GM12878 (cell line): Measurements from ENCODE around the genes RND3 and NEB.

DNA sequence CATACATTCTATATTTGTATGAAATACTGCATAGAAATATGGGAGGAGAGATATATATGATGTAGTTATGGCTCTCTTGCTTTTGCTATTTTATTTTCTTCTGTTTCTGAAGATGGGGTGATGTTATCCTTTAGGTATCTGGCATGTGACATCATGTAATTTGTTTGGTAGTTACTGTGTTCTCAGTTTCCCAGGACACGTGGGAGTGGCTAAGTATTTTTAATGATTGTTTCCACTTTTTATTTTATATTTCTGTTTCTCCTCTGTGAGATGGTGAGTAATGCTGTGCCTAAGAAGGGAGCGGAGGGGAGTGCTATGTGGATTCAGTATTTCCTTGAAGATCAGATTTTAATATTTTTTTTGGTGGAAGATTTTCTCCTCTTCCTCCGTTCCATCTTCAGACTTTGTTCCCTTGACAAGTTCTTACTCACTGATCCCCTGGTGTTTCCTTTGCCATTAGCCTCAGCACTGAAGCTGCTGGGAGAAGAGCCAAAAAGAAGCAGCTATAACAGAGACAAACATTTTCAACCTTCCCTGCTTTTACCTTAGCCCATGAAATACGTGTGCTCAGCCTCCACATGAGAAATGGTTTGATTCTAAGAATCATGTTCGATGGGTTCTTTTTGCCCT lies 180.0 kb upstream of the MMADHC start:
- RAMPAGE, long total RNA: no peak
- RRBS, 2 experiments: no CpG with 5 or more reads among the region's 5 CpGs
CAGE:
- cytosol, long polyA minus RNA: no peak
- cytosol, long polyA plus RNA: no peak
- long polyA plus RNA: no peak
- nucleolus, long total RNA: no peak
- nucleus, long polyA plus RNA: no peak
- nucleus, long total RNA: no peak

GRCh38 chr2:150166075-150166849 lies 321.2 kb downstream of the RND3 start:
- RAMPAGE, long total RNA: no peak
- RRBS, 2 experiments: no CpG with 5 or more reads among the region's 5 CpGs
CAGE:
- cytosol, long polyA minus RNA: no peak
- cytosol, long polyA plus RNA: no peak
- long polyA plus RNA: no peak
- nucleolus, long total RNA: no peak
- nucleus, long polyA plus RNA: no peak
- nucleus, long total RNA: no peak

DNA sequence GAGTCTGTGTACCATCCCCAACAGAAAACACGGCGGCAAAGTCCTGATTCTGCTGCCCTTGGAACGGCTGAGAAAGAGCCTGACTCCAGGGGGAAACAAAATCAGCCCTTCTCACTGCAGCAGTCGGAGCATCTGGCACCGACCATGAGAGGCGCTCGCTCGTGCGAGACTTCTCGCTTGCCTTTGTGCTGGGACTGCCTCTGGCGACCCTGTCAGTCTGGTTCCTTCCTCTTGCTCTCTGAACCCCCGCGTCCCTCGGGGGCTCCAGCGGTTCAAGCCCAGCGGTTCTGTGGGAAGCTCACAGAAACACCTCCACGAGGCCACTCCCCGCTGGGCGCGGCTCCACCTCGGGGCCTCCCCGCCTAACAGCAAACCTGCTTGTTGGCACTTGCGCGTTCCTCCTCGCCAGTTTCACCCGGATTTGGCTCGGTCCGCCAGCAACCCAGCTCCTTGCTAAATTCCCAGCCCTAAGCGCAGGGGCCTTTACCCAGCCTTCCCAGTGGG lies 2.3 kb downstream of the RND3 start:
- RAMPAGE, long total RNA: no peak
- RRBS, 2 experiments: no CpG with 5 or more reads among the region's 29 CpGs
CAGE:
- cytosol, long polyA minus RNA: no peak
- cytosol, long polyA plus RNA: no peak
- long polyA plus RNA: no peak
- nucleolus, long total RNA: no peak
- nucleus, long polyA plus RNA: no peak
- nucleus, long total RNA: no peak

GRCh38 chr2:150485621-150485840 lies 1.9 kb downstream of the RND3 start:
- RAMPAGE, long total RNA: no peak
- RRBS, 2 experiments: 3 to 34% methylated on average over 5 of the region's 13 CpGs
CAGE:
- cytosol, long polyA minus RNA: no peak
- cytosol, long polyA plus RNA: no peak
- long polyA plus RNA: no peak
- nucleolus, long total RNA: no peak
- nucleus, long polyA plus RNA: no peak
- nucleus, long total RNA: no peak

- RAMPAGE, long total RNA: no peak
- RRBS, 2 experiments: no CpG with 5 or more reads among the region's 41 CpGs
CAGE:
- cytosol, long polyA minus RNA: no peak
- cytosol, long polyA plus RNA: no peak
- long polyA plus RNA: no peak
- nucleolus, long total RNA: no peak
- nucleus, long polyA plus RNA: no peak
- nucleus, long total RNA: no peak
Measured at GRCh38 chr2:150486918-150488032, at the start of gene RND3. Gene RND3, minus strand, starts transcription at chr2:150487667.

DNA sequence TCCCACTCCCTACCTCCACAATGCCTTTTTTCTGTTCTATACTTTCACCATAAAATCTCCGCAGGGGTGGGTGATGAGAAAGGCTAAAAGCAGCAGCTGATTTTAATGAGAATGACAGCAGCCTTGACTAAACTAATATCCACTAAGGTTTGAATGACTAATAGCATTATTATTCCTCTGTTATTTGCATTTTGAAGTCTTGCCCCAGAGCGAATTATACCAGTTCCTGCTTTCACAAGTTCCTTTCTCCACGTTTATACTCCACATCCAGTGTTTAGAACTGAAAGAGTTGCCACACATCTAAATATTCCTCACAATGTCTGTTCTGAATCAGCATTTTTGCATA lies 41.9 kb upstream of the RND3 start:
- RAMPAGE, long total RNA: no peak
- RRBS, 2 experiments: no CpG with 5 or more reads among the region's 3 CpGs
CAGE:
- cytosol, long polyA minus RNA: no peak
- cytosol, long polyA plus RNA: no peak
- long polyA plus RNA: no peak
- nucleolus, long total RNA: no peak
- nucleus, long polyA plus RNA: no peak
- nucleus, long total RNA: no peak

- RAMPAGE, long total RNA: no peak
- RRBS, 2 experiments: no CpG with 5 or more reads among the region's 2 CpGs
CAGE:
- cytosol, long polyA minus RNA: no peak
- cytosol, long polyA plus RNA: no peak
- long polyA plus RNA: no peak
- nucleolus, long total RNA: no peak
- nucleus, long polyA plus RNA: no peak
- nucleus, long total RNA: no peak
Measured at GRCh38 chr2:150644067-150644484, 156.6 kb upstream of the RND3 start.

DNA sequence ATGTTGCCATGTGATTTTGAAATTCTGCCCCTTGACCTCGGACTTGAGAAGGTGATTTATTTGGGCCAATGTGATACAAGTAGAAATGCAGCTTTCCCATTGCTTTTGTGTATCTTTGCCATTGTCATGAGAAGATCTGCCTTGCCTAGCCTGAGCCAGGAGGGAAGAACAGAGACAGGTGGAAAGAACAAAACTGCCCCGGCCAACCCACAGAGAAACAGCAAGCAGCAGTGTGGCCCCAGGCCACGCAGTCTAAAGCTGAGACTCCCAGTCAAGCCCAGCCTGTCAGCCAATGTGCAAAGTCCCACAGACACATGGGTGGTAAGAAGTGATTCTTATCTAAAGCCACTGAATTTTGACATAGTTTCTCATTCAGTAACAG lies 245.7 kb upstream of the RND3 start:
- RAMPAGE, long total RNA: no peak
- RRBS, 2 experiments: no CpG with 5 or more reads among the region's 3 CpGs
CAGE:
- cytosol, long polyA minus RNA: no peak
- cytosol, long polyA plus RNA: no peak
- long polyA plus RNA: no peak
- nucleolus, long total RNA: no peak
- nucleus, long polyA plus RNA: no peak
- nucleus, long total RNA: no peak

DNA sequence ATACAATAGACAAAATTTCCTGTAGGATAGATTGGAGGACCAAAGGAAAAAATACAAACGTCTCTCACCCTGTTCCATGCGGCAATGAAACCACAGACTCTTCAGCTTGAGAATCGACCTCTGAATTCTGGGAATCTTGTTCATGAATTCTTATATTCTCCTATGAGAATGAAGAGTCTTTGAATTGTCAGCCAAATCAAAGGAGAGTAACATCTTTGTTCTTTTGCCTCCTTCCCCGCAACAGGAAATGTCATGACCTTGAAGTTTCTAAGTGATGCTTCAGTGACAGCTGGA lies 21.7 kb downstream of the TNFAIP6 start:
- RAMPAGE, long total RNA: no peak
- RRBS, 2 experiments: no CpG with 5 or more reads among the region's 4 CpGs
CAGE:
- cytosol, long polyA minus RNA: no peak
- cytosol, long polyA plus RNA: no peak
- long polyA plus RNA: no peak
- nucleolus, long total RNA: no peak
- nucleus, long polyA plus RNA: no peak
- nucleus, long total RNA: no peak

DNA sequence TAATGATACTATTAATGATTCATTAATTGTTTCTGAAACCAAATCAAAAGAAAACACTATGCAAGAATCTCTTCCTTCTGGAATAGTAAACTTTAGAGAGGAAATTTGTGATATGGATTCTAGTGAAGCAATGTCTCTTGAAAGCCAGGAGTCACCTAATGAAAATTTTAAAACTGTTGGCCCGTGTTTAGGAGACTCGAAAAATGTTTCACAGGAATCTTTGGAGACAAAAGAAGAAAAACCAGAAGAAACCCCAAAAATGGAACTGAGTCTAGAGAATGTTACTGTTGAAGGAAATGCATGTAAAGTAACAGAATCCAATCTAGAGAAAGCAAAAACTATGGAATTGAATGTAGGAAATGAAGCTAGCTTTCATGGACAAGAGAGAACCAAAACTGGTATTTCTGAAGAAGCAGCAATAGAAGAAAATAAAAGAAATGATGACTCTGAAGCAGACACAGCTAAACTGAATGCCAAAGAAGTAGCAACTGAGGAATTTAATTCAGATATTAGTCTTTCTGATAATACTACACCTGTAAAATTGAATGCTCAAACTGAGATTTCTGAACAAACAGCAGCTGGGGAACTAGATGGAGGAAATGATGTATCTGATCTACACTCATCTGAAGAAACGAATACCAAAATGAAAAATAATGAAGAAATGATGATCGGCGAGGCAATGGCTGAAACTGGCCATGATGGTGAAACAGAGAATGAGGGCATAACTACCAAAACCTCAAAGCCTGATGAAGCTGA lies 55.4 kb downstream of the RIF1 start:
- RAMPAGE, long total RNA: no peak
- RRBS, 2 experiments: no CpG with 5 or more reads among the region's 5 CpGs
CAGE:
- cytosol, long polyA minus RNA: no peak
- cytosol, long polyA plus RNA: no peak
- long polyA plus RNA: no peak
- nucleolus, long total RNA: no peak
- nucleus, long polyA plus RNA: no peak
- nucleus, long total RNA: no peak

- RAMPAGE, long total RNA: no peak
- RRBS, 2 experiments: no CpG with 5 or more reads among the region's 3 CpGs
CAGE:
- cytosol, long polyA minus RNA: no peak
- cytosol, long polyA plus RNA: no peak
- long polyA plus RNA: no peak
- nucleolus, long total RNA: no peak
- nucleus, long polyA plus RNA: no peak
- nucleus, long total RNA: no peak
Measured at GRCh38 chr2:151734289-151734742, at the start of gene NEB. Gene NEB, minus strand, starts transcription at chr2:151734476.

- RAMPAGE, long total RNA: no peak
- RRBS, 2 experiments: 0% methylated on average over 1 of the region's 4 CpGs; no CpG with 5 or more reads in 1 of the 2 experiments
CAGE:
- cytosol, long polyA minus RNA: no peak
- cytosol, long polyA plus RNA: no peak
- long polyA plus RNA: no peak
- nucleolus, long total RNA: no peak
- nucleus, long polyA plus RNA: no peak
- nucleus, long total RNA: no peak
Measured at GRCh38 chr2:151860325-151860703, 32.1 kb upstream of the ARL5A start.

DNA sequence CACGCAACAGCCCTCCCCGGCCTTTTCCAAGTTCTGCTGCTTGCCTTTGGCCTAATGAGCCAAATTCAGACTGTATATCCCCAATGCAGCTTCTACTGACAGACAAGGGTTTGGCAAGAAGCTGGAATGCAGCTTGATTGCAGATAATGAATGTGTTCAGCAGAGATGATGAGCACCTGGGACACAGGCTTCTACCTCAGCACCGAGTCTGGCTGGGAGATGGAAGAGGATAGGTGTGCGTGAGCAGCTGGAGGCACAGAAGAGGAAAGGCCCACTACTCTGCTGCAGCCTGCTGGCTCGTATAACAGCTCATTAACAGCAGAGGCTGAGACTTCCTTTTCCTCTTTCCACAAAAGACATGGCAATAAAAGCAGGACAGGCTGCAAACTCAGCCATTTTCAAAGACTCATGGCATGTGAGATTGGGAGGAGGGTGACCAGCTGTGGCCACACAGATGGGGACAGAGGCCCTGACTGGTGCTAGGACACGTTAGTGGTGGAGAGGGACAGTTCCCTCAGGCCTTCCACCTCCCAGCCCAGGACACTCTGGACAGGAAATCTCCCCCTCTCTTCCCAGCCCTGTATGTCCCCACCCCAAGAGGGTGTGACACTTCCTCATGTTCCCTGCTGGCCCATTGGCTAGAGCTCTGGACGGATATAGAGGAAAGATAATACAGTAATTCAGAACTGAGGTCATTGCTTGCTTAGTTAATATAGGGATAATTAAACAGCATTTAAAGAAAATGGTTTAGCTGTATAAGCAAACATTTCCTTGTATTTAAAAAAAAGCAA lies 60.3 kb downstream of the CACNB4 start:
- RAMPAGE, long total RNA: no peak
- RRBS, 2 experiments: no CpG with 5 or more reads among the region's 7 CpGs
CAGE:
- cytosol, long polyA minus RNA: no peak
- cytosol, long polyA plus RNA: no peak
- long polyA plus RNA: no peak
- nucleolus, long total RNA: no peak
- nucleus, long polyA plus RNA: no peak
- nucleus, long total RNA: no peak

- RAMPAGE, long total RNA: no peak
- RRBS, 2 experiments: no CpG with 5 or more reads among the region's 8 CpGs
CAGE:
- cytosol, long polyA minus RNA: no peak
- cytosol, long polyA plus RNA: no peak
- long polyA plus RNA: no peak
- nucleolus, long total RNA: no peak
- nucleus, long polyA plus RNA: no peak
- nucleus, long total RNA: no peak
Measured at GRCh38 chr2:152200473-152201323, 25.1 kb upstream of the STAM2 start.

- RAMPAGE, long total RNA: no peak
- RRBS, 2 experiments: no CpG with 5 or more reads among the region's 5 CpGs
CAGE:
- cytosol, long polyA minus RNA: no peak
- cytosol, long polyA plus RNA: no peak
- long polyA plus RNA: no peak
- nucleolus, long total RNA: no peak
- nucleus, long polyA plus RNA: no peak
- nucleus, long total RNA: no peak
Measured at GRCh38 chr2:152337691-152338179, 2.8 kb downstream of the FMNL2 start.

GRCh38 chr2:152433152-152433889 lies 98.3 kb downstream of the FMNL2 start:
- RAMPAGE, long total RNA: no peak
- RRBS, 2 experiments: no CpG with 5 or more reads among the region's 2 CpGs
CAGE:
- cytosol, long polyA minus RNA: no peak
- cytosol, long polyA plus RNA: no peak
- long polyA plus RNA: no peak
- nucleolus, long total RNA: no peak
- nucleus, long polyA plus RNA: no peak
- nucleus, long total RNA: no peak

GRCh38 chr2:152525193-152526047 lies 190.4 kb downstream of the FMNL2 start:
- RAMPAGE, long total RNA: no peak
- RRBS, 2 experiments: no CpG with 5 or more reads among the region's 8 CpGs
CAGE:
- cytosol, long polyA minus RNA: no peak
- cytosol, long polyA plus RNA: no peak
- long polyA plus RNA: no peak
- nucleolus, long total RNA: no peak
- nucleus, long polyA plus RNA: no peak
- nucleus, long total RNA: no peak

DNA sequence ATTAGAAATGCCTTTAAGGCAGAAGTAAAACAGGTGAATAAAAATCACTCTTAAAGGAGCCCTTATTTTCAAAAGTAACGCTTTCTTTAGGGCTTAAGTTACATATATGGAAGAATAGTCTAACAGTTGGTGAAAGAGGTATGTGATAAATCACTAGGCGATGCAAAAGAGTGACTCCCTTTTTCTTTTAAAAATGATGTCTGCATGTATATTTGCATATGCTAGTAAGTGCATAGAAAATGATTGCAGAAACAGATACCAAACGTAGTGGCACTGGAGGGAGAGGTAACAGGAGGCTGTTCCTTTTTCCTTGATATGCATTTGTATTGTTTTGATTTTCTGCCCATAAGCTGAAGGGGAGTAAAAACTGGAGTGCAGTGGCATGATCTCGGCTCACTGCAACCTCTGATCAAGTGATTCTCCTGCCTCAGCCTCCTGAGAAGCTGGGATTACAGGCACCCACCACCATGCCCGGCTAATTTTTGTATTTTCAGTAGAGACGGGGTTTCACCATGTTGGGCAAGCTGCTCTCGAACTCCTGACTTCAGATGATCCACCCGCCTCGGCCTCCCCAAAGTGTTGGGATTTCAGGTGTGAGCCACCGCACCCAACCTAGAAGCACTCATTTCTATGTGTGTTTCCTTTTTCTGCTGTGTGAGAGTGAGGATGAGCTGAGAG lies 158.1 kb downstream of the PRPF40A start:
- RAMPAGE, long total RNA: no peak
- RRBS, 2 experiments: no CpG with 5 or more reads among the region's 10 CpGs
CAGE:
- cytosol, long polyA minus RNA: no peak
- cytosol, long polyA plus RNA: no peak
- long polyA plus RNA: no peak
- nucleolus, long total RNA: no peak
- nucleus, long polyA plus RNA: no peak
- nucleus, long total RNA: no peak

DNA sequence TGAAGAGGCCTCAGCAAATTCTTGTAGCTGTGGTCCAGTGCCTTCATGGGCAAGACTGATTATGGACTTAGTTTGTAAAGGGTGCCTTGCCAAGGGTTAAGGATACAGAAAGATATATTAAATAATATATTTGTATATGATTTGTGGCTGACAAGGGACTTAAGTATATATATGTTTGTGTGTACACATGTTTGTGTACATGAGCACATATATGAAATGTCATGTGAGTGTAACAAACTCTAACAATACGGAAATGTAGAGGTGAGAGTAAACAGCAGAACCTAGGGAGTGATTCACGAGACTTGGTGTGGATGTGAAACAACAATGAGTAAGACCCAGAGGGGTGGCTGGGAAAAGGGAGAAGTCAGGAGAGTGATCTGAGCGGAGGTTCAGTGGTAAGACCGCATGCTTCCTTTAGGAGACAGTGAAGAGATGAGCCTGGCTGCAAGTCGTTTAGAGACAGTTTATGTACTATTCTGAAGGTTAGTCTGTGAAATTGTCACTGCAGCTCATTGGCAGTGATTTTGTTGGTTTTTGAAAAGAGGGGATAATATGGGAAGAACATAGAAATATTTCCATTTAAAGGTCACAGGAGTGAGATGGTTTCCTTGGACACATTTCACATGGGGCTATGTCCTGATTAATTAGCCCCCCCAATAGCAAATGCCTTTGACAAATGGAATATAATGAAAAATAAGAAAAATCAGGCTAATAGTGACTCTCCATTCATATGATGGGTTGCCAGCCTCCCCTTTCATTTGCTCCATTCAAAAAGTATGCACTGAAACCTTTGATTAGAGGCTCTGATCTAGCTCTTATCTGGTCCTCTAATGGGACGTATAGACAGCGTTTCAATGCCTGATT lies 150.5 kb downstream of the PRPF40A start:
- RAMPAGE, long total RNA: no peak
- RRBS, 2 experiments: no CpG with 5 or more reads among the region's 7 CpGs
CAGE:
- cytosol, long polyA minus RNA: no peak
- cytosol, long polyA plus RNA: no peak
- long polyA plus RNA: no peak
- nucleolus, long total RNA: no peak
- nucleus, long polyA plus RNA: no peak
- nucleus, long total RNA: no peak

DNA sequence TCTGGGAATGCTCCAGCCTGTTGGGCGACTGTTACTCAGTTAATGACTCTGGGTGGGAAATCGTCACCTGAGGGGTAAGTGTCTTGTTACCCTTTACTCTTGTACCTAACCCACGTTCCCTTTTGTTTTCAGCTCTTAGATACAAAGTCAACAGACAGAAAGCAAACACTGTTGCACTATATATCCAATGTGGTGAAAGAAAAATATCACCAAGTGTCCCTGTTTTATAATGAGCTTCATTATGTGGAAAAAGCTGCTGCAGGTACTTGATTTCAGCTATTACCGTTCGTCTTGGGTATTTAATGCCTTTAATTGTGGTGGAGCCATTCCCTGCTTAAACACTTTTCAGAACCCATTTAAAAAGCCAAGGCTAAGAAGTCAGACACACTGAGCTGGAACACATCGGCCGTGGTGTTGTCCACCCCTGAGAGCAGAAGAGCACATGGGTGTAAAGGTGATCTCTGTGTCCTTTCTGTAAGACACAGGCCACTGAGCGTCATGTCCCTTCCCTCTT lies 85.3 kb downstream of the PRPF40A start:
- RAMPAGE, long total RNA: no peak
- RRBS, 2 experiments: no CpG with 5 or more reads among the region's 8 CpGs
CAGE:
- cytosol, long polyA minus RNA: no peak
- cytosol, long polyA plus RNA: no peak
- long polyA plus RNA: no peak
- nucleolus, long total RNA: no peak
- nucleus, long polyA plus RNA: no peak
- nucleus, long total RNA: no peak